Vermiform appendix (tissue), 1 donor: Measurements from ENCODE around the gene PGM3.

GRCh38 chr6:81451784-81452355 is 300.6 kb downstream of the TENT5A start:
- PRO-cap, result no peak

GRCh38 chr6:81753596-81754362 is 1.3 kb upstream of the TENT5A start:
- PRO-cap, result bidirectional peak, plus-strand start at chr6:81754102, minus-strand start at chr6:81753930

- PRO-cap, result no peak
These were observed 22.0 kb upstream of the TENT5A start for GRCh38 chr6:81774424-81774923.

DNA sequence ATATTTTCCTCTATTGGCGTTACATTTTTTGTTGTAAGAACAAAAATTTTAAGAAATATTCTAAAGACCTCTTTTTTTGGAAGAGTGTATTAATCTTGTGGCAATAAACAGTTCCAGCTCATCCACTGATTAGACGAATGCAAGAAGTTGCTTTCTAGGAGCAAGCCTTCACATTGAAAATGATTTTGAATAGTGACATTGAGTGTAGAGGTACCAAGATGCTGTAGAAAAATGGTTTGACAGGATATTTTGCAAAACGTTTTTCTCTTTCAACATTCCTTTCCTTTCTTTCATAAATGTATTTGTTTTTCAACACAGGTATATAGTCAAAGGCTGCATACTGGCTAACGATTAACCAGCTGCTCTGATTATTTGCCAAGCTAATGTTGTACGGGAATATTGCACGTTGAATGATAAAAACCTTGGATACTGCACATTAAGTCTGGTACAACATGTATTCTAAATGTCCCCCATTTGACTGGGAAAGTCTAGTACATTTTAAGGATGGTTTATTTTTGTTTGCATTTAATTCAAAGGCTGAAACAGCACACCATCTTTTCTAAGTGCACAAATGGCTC is 78.8 kb upstream of the TENT5A start:
- PRO-cap, result no peak

GRCh38 chr6:81891903-81892362 is 139.5 kb upstream of the TENT5A start:
- PRO-cap, result no peak

DNA sequence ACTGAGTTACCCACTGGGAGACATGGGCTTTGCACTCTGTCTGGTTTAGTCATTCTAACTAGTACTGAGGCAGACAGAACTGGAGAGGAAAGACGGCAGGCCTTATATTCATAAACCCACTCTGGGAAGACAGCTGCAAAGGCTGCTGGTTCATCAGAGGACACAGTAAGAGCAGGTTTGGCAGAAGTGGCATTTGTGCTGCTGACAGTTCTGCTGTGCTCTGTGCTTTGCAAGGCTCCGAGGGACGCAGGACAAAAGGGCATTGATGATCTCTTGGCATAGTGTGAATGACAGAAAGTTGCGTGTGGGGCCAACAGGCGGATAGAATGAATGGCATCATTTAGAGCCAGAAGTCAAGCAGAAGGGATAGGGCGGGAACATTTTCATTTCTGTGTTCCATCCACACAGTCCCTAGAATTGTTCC is 142.4 kb upstream of the TENT5A start:
- PRO-cap, result no peak

GRCh38 chr6:82033748-82034121 is 213.8 kb downstream of the IBTK start:
- PRO-cap, result no peak

DNA sequence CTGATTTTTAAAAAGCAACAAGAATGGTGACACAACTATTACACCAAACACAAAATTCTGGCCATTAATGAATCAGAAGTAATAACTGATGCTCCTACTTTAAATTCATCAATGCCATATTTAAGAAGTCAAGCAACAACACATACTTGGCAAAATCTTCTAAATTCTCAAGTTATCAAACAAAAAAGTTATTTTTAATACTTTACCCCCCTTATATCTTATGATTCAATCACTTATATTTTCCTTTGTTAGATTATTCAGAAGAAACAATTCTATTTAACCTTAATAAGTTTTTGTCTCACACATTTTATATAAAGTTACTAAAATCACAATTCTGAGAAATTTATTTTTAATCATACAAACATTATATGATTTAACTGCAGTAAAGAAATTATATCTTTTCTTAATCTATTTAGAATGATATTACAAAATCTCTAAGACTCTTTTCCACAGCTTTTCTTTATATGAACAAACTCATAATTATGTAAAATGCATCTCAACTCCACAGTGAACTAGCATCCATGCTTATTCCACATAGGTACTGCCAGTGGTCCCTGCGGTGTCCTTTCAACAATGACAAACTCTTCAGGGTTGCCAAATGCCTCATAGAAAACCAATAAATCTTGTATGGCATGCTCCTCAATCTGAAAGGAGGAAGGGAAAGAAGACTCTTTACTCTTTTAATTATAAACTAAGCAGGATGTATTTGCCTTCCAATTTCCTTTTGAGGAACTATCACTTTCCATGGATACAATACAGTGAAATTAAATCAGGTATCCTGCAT is 76.4 kb downstream of the IBTK start:
- PRO-cap, result no peak

DNA sequence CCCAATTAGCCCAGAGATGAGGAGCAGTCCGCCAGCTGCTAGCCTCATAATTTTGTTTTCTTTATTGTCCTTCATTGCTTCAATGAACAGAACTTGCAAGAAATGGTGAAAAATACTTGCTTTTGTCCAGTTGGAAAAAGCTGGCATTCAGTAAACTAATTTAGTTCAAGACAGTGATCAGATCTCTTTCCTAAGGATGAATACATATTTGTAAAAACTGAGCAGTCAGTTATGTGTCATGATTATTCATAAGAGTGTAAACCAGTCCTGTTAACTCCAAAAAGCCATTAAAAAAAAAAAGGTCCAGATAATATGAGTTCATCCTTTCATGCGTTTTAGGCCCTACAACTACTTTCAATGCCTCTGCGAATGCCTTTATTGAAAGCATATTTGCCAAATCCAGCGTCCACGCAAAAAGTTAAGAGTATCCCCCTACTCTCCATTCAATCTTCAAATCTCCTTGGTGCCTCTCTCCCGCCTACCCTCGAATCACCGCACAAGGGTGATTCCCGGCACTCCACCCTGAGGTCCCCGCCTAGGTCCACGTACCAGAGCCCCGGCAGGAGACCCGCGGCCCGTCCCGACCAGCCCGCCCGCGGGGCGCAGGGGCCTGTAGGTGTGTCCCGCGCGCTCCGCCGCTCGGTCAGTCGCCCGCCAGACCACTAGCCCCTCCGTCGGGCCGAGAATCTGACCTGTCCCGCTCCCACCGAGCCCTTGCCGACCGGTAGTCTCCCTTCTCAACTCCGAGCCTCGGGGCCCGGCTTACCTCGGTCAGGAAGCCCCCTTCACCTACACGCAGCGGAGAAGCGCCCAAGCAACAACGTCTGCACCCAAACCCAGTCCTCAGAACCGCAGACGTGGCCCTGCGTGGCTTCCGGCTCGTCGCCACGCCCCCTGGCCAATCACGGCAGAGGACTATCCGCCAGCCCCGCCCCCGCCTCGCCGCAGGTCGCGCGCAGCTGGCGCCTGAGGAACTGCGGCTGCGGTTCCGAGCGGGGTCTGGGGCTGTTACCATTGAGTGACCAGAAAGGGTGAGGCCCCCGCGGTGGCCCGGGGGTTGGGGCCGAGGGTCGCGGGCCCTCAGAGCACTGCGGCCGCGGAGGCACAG is at the start of gene PGM3:
Gene PGM3, minus strand, starts transcription at position 853 of the 1,108 bp plus-strand sequence.
- PRO-cap, result bidirectional peak, plus-strand start at position 969 of the sequence, minus-strand start at position 845 of the sequence

- PRO-cap, result no peak
These were observed 49.6 kb upstream of the RIPPLY2 start for GRCh38 chr6:83803489-83804066.

- PRO-cap, result no peak
These were observed 40.5 kb upstream of the MRAP2 start for GRCh38 chr6:83993029-83993419.

GRCh38 chr6:84033994-84034749 is 600 bp downstream of the MRAP2 start:
- PRO-cap, result no peak

- PRO-cap, result no peak
These were observed 41.4 kb downstream of the MRAP2 start for GRCh38 chr6:84074922-84075412.

DNA sequence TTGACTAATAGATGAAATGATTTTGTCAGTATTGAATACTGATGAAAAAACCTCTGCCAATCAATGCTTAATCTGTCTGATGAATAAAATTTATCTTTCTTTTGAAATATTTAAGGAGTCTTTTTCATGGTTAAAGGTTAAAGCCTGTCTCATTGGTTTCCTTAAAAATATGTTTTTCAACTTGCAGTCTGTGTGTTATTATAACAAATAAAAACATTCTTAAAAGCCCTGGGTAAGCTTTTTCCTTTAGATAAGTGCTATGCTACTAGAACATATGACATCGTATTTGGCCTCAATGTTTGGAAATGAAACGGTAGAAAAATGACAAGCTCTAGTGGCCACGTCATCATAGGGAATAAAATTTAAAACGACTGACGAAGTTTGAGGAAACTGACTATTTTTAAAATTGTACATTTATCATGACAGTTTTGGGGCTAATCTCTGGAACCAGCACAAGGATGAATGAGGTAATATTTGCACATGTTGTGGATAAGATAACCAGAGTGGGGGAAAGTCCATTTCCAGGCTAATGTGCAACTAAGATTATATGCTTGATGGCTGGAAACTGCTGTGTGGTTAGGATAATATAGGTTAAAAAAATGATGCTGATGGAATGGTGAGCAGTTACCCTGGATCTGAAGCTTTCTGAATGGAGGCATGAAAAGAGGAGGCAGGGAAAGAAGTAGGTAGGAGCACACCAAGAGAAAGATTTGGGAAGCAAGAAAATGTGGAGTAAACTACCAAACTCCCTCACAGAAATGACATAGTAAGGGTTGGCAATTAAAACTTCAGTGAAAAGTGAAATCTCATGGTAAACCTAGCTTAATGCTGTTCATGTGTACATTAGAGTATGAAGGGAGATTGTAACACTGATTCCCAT is 42.5 kb upstream of the CEP162 start:
- PRO-cap, result no peak

GRCh38 chr6:84769329-84769715 is 4.9 kb upstream of the TBX18 start:
- PRO-cap, result no peak

- PRO-cap, result no peak
These were observed 10.1 kb upstream of the TBX18 start for GRCh38 chr6:84774191-84775154.

DNA sequence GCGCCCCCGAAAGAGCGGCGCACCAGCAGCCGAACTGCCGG is 287 bp upstream of the NT5E start:
- PRO-cap, result no peak

GRCh38 chr6:85641530-85642546 is 848 bp downstream of the SYNCRIP start:
- PRO-cap, result bidirectional peak, plus-strand start at chr6:85642117, minus-strand start at chr6:85641987; bidirectional peak, plus-strand start at chr6:85642354, minus-strand start at chr6:85642287; bidirectional peak, plus-strand start at chr6:85642485, minus-strand start at chr6:85642524

GRCh38 chr6:85642547-85642661 is 282 bp downstream of the SYNCRIP start:
- PRO-cap, result no peak

GRCh38 chr6:85645197-85645693 is 2.6 kb upstream of the SYNCRIP start:
- PRO-cap, result no peak